Mammary microvascular endothelial cell (primary cell): ENCODE measurements around the genes TCEAL7 and TCEAL1.

DNA sequence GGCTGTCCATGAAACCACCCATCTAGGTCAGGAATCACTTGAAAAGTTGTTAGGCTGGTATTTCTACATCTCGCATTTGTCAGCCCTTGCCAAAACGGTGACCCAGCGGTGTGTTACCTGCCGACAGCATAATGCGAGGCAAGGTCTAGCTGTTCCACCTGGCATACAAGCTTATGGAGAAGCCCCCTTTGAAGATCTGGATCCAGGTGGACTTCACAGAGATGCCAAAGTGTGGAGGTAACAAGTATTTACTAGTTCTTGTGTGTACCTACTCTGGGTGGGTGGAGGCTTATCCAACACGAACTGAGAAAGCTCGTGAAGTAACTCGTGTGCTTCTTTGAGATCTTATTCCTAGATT is 238.6 kb downstream of the NAP1L3 start:
- RAMPAGE, long total RNA: no peak

- RAMPAGE, long total RNA: no peak
Measured at GRCh38 chrX:94127207-94127559, 453.2 kb downstream of the FAM133A start.

GRCh38 chrX:97046640-97047034 is 162.9 kb downstream of the RPA4 start:
- RAMPAGE, long total RNA: no peak

DNA sequence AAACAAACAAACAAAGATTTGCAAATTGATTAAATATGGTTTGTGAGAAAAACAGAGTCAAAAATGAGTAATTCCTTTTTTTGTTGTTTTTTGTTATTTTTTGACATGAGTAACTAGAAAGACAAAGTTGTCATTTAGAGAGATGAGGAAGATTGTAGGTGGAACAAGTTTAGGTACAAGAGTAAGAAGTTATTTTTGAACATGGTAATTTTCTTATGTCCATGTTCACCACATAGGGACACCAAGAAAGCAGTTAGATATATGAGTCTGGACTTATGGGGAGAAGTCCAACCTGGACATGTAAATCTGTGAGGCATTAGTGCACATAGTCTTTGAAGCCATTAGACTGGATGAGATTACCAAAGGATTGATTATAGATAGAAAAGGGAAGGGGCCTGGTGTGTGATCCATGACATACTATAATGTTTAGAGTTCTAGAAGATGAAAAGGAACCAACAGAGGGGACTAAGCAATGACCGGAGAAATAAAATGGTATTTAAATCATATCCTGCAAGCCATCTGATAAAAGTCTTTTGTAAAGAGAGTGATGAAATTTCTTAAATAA is 286.3 kb downstream of the RPA4 start:
- RAMPAGE, long total RNA: no peak

- RAMPAGE, long total RNA: no peak
Measured at GRCh38 chrX:99469197-99469428, 941.0 kb downstream of the PCDH19 start.

GRCh38 chrX:100494516-100494921 is 84.4 kb upstream of the PCDH19 start:
- RAMPAGE, long total RNA: no peak

DNA sequence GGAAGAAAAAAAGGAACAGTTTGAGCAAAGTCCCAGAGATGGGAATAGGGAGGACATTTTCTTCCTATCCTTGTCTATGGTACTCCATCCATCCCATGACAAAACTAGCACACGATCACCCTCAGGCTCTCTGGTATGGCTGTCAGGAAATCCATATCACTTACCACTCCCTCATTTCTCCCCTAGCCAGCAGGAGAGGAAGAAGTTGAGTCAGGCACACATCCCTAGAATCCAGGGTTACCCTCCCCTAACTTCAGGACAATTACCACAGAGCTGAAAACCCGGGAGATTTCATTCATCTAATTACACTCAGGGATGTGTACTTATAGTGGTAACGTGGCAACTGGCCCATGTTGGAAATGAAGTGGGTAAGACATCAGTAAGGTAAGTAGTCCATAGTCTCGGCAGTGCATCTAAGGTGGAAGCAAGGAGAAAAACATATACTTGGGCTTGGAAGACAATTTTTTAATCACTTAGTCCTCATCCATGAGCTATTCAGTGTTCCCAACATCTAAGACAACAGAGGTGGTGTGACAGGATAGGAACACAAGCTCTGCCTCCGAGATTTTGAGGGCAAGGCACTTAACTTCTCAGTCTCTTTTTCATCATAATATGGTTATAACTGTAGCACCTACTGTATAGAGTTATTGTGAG is 1.9 kb downstream of the SYTL4 start:
- RAMPAGE, long total RNA: no peak

DNA sequence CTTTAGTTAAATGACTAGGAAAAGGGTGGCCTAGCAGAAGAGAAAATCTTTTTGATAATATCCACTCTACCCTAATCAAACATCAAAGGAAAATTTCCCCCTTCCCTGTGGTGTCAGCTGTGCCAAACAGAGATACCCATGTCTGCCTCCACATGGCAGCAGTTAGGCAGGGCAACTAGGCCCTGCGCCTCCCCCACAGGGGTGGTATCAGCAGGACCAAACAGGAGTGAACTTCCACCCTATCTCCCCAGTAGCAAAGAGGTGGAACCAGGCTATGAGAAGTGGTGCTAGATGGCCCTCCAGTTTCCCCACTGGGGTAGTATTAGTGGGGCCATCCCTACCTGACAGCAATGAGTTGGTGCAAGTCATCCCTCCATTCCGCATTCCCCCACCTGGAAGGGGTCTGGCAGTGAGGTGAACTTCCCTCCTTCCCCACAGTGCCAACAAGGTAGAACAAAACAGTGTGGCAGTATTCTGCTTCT is 19.9 kb upstream of the XKRX start:
- RAMPAGE, long total RNA: no peak

- RAMPAGE, long total RNA: no peak
Measured at GRCh38 chrX:101079762-101080752, 1.4 kb downstream of the TMEM35A start.

DNA sequence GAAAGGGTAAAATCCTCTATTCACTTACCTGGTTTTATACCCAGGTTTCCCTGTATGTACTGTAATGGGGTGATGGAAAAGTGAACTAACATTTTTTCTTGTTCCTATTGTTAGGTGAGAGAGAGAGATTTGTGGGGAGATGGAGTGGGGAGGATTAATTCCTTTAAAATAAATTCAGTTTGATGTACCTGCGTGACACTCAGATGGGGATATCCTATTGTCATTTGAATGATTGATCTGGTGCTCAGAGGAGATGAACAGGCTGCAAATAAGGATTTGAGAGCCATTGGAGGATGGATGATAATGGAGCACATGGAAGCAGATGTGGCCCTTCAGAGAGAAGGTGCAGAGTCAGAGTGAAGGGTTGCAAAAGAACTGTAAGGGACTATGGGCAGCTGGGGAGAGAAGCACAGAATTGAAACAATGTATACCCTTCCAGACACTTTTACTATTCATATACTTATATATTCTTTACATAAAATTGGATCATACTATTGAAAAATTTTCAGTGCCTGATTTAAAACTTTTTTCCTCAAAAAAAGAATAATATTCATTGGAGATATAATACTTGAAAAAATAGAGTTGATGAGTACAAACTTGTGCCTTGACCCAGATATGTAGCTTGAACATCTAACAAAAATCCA is 5.2 kb downstream of the ARMCX3 start:
- RAMPAGE, long total RNA: no peak

DNA sequence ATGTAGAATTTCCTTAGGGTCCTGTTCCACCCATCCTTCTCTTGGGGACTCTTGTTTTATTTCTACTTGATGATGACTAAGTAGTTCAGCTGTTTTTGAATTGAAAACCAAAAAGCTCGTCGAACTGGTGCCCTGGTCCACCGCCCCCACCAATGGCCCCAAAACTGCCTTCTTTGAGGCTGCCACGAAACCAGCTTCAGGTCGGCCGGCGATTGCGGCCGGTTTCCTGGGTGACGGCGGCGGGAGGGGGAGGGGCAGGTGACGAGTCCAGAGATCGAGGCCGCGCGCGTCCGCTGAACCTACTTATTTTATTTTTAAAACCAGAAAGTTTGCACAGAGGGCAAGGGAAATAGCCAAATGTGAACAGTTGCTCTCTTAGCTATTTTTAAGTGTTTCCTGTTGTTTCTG is 120.7 kb upstream of the ARMCX2 start:
- RAMPAGE, long total RNA: no peak

GRCh38 chrX:102154872-102155161 is 960 bp downstream of the BEX5 start:
- RAMPAGE, long total RNA: no peak

DNA sequence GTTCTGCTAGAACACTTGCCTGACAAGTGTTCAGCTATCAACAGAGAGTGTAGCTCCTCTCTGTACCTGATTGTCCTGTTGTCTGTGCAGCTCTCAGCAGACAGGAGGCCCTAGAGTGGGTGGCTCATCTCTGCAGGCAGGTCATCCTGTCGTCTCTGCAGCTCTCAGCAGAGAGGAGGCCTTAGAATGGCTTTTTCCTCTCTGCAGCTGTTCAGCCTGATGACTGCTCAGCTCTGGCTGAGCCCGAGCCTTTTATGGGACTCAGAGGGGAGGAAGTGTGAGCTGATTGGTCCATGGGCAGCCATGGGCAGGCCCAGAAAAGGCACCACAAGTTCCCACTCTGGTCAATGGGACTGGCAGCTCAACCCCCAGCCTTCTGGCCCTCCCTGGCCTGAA is 92.2 kb downstream of the NXF2 start:
- RAMPAGE, long total RNA: no peak

GRCh38 chrX:103329989-103330438 is at the start of gene TCEAL7:
Gene TCEAL7, plus strand, starts transcription at chrX:103330239.
- RAMPAGE, long total RNA: no peak

DNA sequence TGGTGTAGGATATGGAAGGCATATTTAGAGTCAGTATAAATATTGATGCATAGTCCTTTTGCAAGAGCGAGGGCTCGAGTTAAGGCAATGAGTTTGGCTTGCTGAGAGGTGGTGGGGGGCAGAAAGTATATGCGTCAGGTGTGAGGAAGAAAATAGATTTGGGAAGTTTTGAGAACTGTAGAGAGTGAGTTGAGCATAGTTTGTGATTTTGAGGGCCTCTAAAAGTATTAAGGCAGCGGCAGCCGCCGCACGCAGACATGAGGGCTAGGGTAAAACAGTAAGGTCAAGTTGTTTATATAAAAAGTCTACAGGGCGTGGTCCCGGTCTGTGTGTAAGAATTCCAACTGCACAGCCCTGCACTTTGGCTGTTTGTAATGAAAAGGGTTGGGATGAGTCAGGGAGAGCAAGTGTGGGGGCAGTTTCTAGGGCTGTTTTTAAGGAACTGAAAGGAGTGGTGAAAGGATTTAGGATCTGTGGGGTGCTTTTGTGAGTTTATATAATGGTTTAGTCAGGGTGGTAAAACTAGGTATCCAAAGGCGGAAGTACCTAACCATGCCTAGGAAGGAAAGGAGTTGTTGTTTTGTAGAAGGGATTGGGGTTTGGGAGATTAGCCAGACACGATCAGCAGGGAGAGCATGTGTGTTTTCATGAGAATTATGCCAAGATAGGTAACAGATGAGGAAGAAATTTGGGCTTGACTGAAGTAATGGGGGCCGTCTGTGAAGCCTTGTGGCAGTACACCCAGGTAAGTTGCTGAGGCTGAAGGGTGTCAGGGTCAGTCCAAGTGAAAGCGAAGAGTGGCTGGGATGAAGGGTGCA is 55.0 kb downstream of the BEX3 start:
- RAMPAGE, long total RNA: no peak

GRCh38 chrX:103502874-103503417 is 16.3 kb downstream of the RAB40A start:
- RAMPAGE, long total RNA: no peak

DNA sequence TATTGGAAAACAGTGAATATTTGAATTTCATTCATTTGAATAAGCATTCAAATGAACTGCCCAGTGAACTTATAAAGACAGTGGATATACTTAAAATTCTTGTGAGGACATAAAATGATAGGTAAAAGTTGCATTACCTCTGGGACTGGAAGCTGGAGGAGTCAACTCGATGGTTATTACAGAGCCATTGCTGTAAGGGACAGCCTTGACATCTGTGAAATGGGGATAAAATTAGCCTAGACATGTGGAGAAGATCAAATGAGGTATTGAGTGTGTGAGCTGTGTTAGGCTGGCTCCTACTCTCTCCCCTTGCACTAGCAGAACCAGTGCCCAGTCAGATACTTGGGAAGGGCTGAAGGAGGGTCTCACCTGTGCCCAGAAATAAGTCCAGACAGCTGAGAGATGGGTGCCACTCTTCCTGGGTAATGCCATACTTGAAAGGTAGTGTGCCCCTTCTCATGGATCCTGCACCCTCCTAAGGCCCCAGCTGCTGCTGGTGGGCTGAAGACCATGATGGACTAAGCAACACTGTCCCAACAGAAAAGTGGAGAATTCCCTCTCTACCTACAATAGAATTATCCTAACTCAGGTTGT is 2.5 kb downstream of the TCEAL4 start:
- RAMPAGE, long total RNA: no peak

DNA sequence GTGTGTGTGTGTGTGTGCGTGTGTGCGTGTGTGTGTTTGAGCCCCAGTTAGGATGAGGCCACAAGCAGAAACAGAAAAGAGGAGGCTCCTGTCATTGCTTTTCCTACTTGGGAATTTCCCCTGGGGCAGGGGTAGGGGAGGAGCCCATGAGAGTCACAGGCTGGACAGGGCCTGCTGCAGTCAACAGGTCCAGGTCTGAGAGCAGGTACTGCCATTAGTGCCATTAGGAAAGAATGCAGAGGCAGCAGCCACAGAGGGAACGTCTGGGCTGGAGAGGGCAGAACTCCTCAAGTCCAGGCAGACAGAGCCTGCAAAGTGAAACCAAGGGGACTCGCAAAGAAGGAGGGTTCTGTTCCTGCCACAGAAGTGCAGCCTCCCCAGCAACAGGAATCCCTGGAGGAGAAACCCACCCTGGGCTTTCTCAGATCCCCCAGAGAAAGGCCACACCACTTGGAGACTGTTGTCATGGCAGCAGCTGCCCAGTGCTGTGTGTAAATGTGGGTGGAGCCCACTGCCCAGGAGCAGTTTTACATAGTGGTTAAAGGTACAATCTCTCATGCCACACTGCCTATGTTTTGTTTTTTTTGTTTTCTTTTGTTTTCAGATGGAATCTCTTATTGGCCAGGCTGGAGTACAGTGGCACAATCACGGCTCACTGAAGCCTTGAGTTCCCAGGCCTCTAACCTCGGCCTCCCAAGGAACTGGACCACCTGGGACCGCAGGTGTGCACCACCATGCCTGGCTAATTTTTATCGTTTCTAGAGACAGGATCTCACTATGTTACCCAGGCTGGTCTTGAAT is 3.9 kb upstream of the TCEAL1 start:
- RAMPAGE, long total RNA: no peak

GRCh38 chrX:103628342-103629216 is at the start of gene TCEAL1:
Gene TCEAL1, plus strand, starts transcription at chrX:103628975.
- RAMPAGE, long total RNA: no peak

DNA sequence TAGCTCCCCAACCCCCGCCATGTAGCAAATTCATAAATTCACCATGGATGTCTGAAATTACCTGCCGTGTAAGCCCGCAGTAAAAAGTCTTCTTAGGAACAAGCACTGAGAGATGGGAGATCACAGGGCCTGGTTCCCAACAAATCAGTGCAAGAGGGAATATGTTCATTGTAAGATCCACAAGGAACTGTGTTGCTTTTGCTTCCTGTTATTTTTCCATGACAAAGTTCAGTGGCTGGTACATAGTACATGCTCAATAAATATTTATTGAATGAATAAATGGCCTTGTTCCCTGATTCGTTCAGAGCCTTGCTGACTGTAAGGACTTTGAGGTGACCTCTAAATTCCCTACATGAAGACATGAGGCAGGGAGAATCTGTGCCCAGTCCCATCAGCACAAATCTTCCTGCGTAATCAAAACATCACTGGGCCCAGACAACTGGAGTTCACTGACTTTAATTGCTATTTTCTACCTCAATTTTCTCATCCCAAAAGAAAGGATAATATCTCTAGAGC is 7.4 kb downstream of the TMEM31 start:
- RAMPAGE, long total RNA: no peak